ENCODE measurements around the genes ECHDC1, C6orf58 and PTPRK.

DNA sequence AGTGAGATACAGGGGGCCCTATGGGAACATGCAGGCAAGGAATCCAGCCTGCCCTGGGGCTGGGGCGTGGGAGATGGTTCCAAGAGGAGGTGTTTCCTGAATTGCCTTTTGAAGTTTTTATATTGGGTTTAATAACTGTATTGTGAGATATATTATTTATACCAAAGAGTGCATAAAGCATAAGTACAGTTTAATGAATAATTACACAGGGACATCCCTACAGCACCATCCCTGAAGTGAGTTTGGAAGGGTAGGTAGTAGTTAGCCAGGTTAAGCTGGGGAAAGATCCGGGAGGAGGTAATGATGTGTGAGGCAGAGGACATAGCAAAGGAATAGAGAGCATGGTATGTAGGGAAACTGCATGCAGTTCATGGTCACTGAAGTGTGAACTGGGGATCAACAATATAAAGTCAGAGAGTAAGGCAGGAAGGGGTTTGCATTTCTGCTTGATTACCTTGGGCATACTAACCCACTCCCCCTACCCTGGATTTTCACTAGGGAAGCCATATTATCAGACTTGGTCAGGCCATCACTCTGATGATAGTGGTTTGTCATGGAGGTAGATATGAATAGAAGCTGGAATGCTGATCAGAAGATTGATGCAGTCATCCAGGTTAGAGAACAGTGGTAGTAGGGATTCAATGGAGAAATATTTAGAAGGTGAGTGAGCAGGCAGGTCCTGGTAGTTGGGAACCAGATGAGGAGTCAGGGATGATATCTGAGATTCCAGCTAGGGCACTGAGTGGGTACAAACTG, 64.8 kb downstream of the TRMT11 start:
- PRO-cap, 5 experiments: no peak in any of the 5 experiments
- RAMPAGE, long total RNA, 2 experiments: no peak in any of the 2 experiments
- RRBS: no CpG with 5 or more reads among the region's 2 CpGs

DNA sequence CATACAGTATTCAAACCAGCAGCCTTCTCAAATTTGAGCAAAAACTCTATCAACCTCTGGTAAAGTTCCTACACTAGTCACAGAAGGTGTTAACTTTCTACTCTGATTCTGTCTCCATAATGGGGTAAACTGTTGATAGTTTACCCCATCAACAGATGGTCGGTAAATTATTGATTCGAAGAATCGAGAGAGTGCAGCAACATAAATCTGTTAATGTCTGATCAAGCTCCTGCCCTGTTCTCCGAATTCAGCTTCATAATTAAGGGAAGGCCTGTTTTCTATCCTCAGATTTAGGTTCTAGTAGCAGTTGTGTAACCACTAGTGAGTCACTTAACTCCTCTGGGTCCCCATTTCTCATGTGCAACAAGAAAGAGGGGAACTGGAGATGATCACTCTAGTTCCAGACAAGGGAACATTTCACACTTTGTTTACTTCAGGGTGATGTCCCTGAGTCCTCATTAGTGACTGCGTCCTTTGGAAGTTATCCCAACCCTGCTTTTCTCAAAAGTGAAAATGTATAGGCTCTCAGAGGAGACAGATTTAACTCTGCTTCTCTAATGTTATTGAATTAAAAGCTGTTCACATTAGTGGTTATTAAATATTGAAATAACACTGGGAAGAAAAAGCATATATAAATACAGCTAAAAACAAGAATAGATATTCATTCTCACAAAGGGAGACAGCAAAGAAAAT, 68.1 kb upstream of the RNF146 start:
- PRO-cap, 5 experiments: peak in 1 of 5 experiments; most common minus-strand start position 249 of the sequence (in 1)
- RAMPAGE, long total RNA, 2 experiments: no peak in any of the 2 experiments
- RRBS: no CpG with 5 or more reads among the region's 5 CpGs

- PRO-cap, 5 experiments: peak in 4 of 5 experiments; most common plus-strand start chr6:127216218 (in 2); most common minus-strand start chr6:127216114 (in 3)
- RAMPAGE, long total RNA, 2 experiments: no peak in any of the 2 experiments
- RRBS: no CpG with 5 or more reads among the region's 1 CpG
Measured at GRCh38 chr6:127215792-127216473, 50.7 kb upstream of the RNF146 start.

DNA sequence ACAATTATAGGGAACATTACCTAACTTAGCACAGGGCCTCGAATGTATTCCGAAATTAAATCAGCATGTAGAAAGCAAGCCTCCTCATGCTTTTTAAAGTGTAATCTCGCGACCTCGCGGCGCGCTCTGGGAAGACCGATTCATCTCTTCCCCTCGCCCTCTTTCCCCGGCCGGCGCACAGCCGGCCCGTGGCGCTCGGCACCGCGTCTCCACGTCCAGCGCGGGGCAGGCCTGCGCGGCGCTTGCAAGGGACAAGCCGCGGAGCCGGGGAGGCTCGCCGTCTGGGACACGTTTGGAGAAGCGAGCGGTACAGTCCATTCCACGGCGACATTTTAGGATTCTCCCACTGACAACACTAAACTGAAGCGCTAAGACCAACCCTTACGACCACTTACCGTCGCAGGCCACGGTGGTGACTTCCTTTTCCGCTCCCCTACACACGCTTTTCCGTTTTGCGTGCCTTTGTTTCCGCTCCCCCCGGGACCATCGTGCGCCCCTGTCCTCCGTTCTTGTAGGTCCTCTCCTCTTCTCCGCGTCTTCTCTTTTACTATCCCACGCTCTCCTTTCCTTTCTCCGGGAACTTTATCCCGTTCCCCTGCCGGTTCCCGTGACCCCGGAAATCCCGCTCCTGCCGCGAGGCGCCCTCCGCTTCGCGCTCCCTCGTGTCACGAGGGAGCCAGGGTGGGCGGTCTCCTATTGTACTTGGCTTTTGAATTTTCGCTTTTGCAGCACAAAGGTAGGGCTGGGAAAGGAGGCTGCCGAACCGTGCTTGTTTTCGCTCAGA, at the start of gene ECHDC1:
Gene ECHDC1 (minus strand): TSS at position 669 of the 784 bp plus-strand sequence.
- PRO-cap, 5 experiments: peak in 5 of 5 experiments; most common plus-strand start position 733 of the sequence (in 5); most common minus-strand start position 357 of the sequence (in 2)
- RAMPAGE, long total RNA, 2 experiments: start-site peak on the plus strand in 1 of 2 experiments, centred at position 660 of the sequence, 20 reads per replicate; start-site peak on the minus strand in 2 of 2 experiments, centred at positions 409 to 629 of the sequence, 38 to 700 reads per replicate
- RRBS: 2% methylated on average over 13 of the region's 71 CpGs

GRCh38 chr6:127514605-127515342, 55.6 kb upstream of the KIAA0408 start:
- PRO-cap, 5 experiments: no peak in any of the 5 experiments
- RAMPAGE, long total RNA, 2 experiments: no peak in any of the 2 experiments
- RRBS: 18% methylated on average over 8 of the region's 40 CpGs

GRCh38 chr6:127516323-127516815, 57.2 kb upstream of the KIAA0408 start:
- PRO-cap, 5 experiments: no peak in any of the 5 experiments
- RAMPAGE, long total RNA, 2 experiments: no peak in any of the 2 experiments
- RRBS: 6% methylated on average over 15 of the region's 26 CpGs

GRCh38 chr6:127577041-127577561, at the start of gene C6orf58:
Gene C6orf58, plus strand, starts transcription at chr6:127577174.
- PRO-cap, 5 experiments: no peak in any of the 5 experiments
- RAMPAGE, long total RNA, 2 experiments: no peak in any of the 2 experiments
- RRBS: no CpG with 5 or more reads among the region's 3 CpGs

GRCh38 chr6:128139409-128140253, 238.8 kb upstream of the THEMIS start:
- PRO-cap, 5 experiments: no peak in any of the 5 experiments
- RAMPAGE, long total RNA, 2 experiments: no peak in any of the 2 experiments
- RRBS: no CpG with 5 or more reads among the region's 1 CpG

- PRO-cap, 5 experiments: no peak in any of the 5 experiments
- RAMPAGE, long total RNA, 2 experiments: no peak in any of the 2 experiments
- RRBS: no CpG with 5 or more reads among the region's 5 CpGs
Measured at GRCh38 chr6:128480099-128480781, 40.2 kb downstream of the PTPRK start.

- PRO-cap, 5 experiments: peak in 5 of 5 experiments; most common plus-strand start chr6:128500265 (in 1); most common minus-strand start chr6:128500118 (in 5)
- RAMPAGE, long total RNA, 2 experiments: no peak in any of the 2 experiments
- RRBS: no CpG with 5 or more reads among the region's 2 CpGs
Measured at GRCh38 chr6:128499939-128500660, 20.3 kb downstream of the PTPRK start.

GRCh38 chr6:128520224-128520941, at the start of gene PTPRK:
Gene PTPRK, minus strand, starts transcription at chr6:128520599.
- PRO-cap, 5 experiments: peak in 5 of 5 experiments; most common plus-strand start chr6:128520718 (in 3); most common minus-strand start chr6:128520580 (in 5)
- RAMPAGE, long total RNA, 2 experiments: start-site peak on the plus strand in 1 of 2 experiments, at chr6:128520705-128520791 at its widest, 56 reads per replicate; start-site peak on the minus strand in 1 of 2 experiments, at chr6:128520479-128520578 at its widest, 39 to 170 reads per replicate
- RRBS: under 1% methylated on average over 44 of the region's 93 CpGs

DNA sequence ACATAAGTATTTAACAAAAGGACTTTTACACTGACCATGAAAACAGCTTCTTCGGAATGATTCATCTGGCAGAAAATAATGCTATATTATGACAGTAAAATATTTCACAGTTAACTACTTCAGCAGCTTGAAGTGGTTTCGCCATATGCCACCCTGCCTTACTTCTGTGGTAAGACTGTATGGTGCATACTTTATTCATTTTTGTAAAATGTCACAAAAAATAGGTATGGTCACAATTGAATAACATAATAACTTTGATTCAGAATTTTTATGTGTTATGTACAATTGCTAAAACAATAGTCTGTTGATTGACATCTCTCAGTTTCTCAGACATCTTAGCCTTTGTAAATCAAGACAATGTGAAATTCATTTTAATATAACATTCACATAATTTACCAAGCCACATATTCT, 981 bp upstream of the PTPRK start:
- PRO-cap, 5 experiments: no peak in any of the 5 experiments
- RAMPAGE, long total RNA, 2 experiments: no peak in any of the 2 experiments
- RRBS: no CpG with 5 or more reads among the region's 2 CpGs

GRCh38 chr6:128848247-128848872, 34.6 kb upstream of the LAMA2 start:
- PRO-cap, 5 experiments: no peak in any of the 5 experiments
- RAMPAGE, long total RNA, 2 experiments: no peak in any of the 2 experiments
- RRBS: no CpG with 5 or more reads among the region's 6 CpGs

DNA sequence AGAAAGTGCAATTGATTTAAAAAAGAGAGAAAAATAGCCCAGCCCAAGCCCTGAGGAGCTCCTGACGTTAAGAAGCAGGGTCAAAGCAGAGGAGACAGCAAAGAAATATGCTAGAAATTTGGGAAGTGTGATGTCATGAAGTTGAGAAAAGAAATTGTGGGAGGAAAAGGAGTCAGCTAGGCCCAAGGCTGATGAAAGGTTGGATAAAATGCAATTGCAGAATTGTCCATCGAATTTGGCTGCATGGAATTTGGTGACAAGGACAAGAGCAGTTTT, 381.6 kb downstream of the LAMA2 start:
- PRO-cap, 5 experiments: no peak in any of the 5 experiments
- RAMPAGE, long total RNA, 2 experiments: no peak in any of the 2 experiments
- RRBS: no CpG with 5 or more reads among the region's 2 CpGs

GRCh38 chr6:129490947-129491806, 218.8 kb downstream of the ARHGAP18 start:
- PRO-cap, 5 experiments: peak in 1 of 5 experiments; most common minus-strand start chr6:129491076 (in 1)
- RAMPAGE, long total RNA, 2 experiments: no peak in any of the 2 experiments
- RRBS: no CpG with 5 or more reads among the region's 9 CpGs

- PRO-cap, 5 experiments: no peak in any of the 5 experiments
- RAMPAGE, long total RNA, 2 experiments: no peak in any of the 2 experiments
- RRBS: no CpG with 5 or more reads among the region's 10 CpGs
Measured at GRCh38 chr6:129575170-129575643, 134.8 kb downstream of the ARHGAP18 start.

- PRO-cap, 5 experiments: no peak in any of the 5 experiments
- RAMPAGE, long total RNA, 2 experiments: no peak in any of the 2 experiments
- RRBS: no CpG with 5 or more reads among the region's 2 CpGs
Measured at GRCh38 chr6:129672788-129673233, 37.2 kb downstream of the ARHGAP18 start.

DNA sequence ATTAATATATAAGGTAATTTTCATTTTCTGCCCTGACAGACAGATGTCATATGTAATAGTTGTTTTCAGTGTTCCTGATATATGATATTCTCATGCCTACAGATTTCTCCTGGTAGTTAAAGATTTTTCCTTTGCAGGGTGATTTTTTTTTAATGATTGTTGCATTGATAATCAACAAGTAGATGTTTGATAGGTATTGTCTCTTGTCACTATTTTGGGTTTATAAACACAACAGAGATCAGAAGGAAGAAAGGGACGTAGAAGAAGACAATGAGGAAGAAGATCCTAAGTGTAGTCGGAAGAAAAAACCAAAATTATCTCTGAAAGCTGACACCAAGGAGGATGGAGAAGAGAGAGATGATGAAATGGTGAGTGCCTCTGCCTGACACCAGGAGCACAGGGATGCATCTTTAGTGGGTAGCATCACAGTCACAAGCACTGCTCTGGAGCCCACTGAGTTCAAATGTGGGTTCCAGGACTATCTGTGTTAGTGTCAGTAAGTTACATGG, 34.3 kb downstream of the L3MBTL3 start:
- PRO-cap, 5 experiments: no peak in any of the 5 experiments
- RAMPAGE, long total RNA, 2 experiments: no peak in any of the 2 experiments
- RRBS: no CpG with 5 or more reads among the region's 2 CpGs

- PRO-cap, 5 experiments: no peak in any of the 5 experiments
- RAMPAGE, long total RNA, 2 experiments: no peak in any of the 2 experiments
- RRBS: 7% methylated on average over 11 of the region's 18 CpGs
Measured at GRCh38 chr6:130366545-130367062, 787 bp downstream of the TMEM200A start.

GRCh38 chr6:130507425-130508000, 141.7 kb downstream of the TMEM200A start:
- PRO-cap, 5 experiments: no peak in any of the 5 experiments
- RAMPAGE, long total RNA, 2 experiments: no peak in any of the 2 experiments
- RRBS: no CpG with 5 or more reads among the region's 6 CpGs